ENCODE data around the gene THAP6.

DNA sequence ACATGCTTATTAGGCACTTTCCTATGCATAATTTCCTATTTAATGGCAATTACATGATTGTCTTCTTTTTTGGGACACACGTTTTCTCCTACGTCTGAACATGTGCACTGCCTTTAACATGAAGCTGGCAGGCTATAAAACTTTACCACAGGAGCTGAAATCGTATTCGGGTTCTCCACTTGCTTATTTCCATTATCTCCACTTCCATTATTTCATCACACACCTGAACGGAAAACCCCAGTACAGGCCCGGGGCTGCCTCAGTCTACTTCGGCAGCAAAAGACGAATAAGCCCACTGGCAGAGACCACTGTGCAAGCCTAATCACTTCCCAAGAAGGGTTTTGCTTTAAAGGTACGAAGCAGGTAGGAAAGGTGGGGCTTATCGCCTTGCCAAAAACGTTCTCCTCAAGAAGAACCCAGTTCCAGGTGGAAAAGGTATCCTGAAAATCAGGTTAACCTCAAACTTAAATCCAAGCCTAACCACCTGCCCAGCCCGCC is 507 bp downstream of the RCHY1 start:
- PRO-cap, result no peak
- RAMPAGE, long total RNA, 3 experiments, result no peak in any of the 3 experiments

DNA sequence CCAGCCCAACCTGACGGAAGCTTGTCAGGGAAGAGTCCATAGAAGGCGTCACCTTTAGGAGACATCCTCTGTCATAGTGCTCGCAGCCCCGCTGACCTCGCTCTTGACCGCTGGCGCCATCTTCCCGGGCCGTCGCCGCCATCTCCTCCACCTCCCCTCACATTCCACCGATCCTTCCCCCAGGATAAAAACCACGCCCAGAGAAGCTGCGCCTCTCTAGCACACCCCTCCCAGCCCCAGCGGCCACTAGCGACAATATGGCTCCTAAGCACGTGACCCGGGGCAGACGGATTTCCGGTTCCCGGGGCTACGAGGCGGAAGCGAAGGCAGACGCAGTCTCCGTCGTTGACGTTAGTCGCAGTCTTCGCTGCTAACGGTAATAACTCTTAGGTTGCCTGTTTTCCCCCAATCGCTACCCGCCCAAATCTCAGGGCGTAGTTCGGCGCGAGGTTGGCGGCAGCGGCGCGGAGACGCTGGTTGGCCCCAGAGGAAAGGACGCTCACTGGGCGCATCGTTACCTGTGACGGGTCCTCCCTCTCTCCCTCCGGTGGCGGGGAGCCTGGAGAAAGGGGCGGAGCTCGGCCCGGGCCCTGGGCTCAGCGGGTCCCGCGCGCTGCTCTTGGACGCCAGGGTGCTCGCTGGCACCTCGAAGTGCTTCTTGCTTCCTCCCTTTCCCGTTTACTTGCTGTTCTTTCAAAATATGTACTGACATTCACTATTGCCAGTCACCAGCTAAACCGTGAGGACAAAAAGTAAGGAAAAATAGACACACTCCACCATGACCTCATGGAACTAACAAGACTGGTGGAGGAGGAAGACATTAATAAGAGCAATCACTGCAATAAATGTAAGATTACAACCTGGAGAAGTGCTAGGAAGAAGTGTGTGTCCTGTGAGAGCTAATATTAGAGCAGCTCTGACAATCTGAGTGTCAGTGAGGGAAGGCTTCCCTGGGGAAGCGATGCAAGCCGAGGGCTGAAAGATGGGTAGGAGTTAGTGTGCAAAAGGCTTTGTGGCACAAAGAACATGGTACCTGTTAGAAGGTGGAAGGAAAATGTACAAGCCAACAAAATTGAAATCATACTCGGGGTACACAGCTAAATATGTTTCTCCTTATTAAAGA is at the start of gene THAP6:
Gene THAP6, plus strand, starts transcription at position 329 of the 1,123 bp plus-strand sequence.
- PRO-cap, result bidirectional peak, plus-strand start at position 285 of the sequence, minus-strand start at position 161 of the sequence
- RAMPAGE, long total RNA, 3 experiments, result start-site peak on the plus strand in 3 of 3 experiments, centred at positions 321 to 337 of the sequence, 216 to 275 reads per replicate; start-site peak on the minus strand in 2 of 3 experiments, centred at positions 145 to 156 of the sequence, 38 to 53 reads per replicate

GRCh38 chr4:75646223-75646551 is 15.9 kb upstream of the CDKL2 start:
- PRO-cap, result no peak
- RAMPAGE, long total RNA, 3 experiments, result no peak in any of the 3 experiments

GRCh38 chr4:76053631-76054327 is 17.9 kb upstream of the CXCL11 start:
- PRO-cap, result bidirectional peak, plus-strand start at chr4:76054014, minus-strand start at chr4:76053770
- RAMPAGE, long total RNA, 3 experiments, result start-site peak on the plus strand in 2 of 3 experiments, at chr4:76054004-76054146 at its widest, 84 to 97 reads per replicate

DNA sequence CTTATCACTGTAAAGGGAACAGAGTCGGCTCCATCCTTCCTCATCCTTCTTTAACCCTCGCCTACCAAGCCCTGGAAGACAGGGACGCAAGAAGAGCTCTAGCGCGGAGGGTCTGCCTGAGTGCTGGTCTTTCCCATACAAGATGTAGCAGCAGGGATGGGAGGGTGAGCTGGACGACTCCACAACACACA is 513 bp downstream of the SCARB2 start:
- PRO-cap, result no peak
- RAMPAGE, long total RNA, 3 experiments, result no peak in any of the 3 experiments

DNA sequence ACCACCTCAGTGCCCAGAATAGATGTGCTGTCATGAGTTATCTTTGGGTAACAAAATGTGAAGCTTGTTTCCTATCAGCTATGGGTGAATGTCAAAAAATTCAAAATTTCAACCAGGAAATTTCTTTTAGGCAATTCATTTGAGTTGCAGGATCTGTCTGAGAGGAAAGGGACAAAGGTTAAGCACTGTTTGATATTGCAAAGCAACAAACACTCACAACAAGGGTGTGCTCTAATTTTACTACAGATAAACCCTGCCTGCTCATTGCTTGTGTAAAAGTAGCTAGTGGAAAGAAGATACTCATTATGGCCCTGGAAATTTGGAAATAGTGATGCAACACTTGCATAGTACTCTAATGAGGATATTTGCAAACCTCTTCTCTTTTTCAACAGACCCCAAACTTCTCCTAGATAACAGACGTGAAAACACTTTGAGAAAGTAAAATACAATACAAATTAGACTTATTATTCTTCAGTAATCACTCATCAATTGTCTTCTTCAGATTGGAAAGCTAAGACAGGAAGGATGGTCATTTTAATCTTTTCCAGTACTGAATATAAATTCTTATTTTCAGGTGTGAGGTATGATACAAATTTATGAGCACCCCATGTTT is 27.1 kb downstream of the FAM47E start:
- PRO-cap, result no peak
- RAMPAGE, long total RNA, 3 experiments, result no peak in any of the 3 experiments

- PRO-cap, result no peak
- RAMPAGE, long total RNA, 3 experiments, result no peak in any of the 3 experiments
Observed at GRCh38 chr4:76571236-76571467, 136.1 kb downstream of the SHROOM3 start.

GRCh38 chr4:76585862-76586658 is 151.0 kb downstream of the SHROOM3 start:
- PRO-cap, result no peak
- RAMPAGE, long total RNA, 3 experiments, result start-site peak on the plus strand in 1 of 3 experiments, at chr4:76586240-76586306 at its widest, 15 reads per replicate

DNA sequence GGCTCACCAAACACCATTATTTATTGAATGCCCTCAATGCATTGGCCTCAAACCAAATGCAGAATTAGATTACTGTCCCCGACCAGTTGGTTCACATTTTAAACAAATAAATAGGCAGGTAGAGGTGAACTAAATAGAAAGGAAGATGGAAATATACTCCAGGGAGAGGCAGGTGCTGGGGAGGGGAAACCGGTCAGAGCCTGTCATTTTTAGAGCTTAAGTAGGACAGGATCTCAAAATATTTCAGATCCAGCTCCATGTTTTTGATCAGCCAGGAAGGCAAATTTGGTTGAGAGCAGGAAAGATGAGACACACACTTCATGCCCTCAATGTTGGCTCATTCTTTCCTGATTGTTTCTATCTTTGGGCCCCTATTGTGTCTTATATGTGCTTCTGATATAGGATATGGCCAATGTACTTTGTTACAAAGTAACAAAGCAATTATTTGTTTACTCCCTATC is 206.7 kb downstream of the SHROOM3 start:
- PRO-cap, result no peak
- RAMPAGE, long total RNA, 3 experiments, result no peak in any of the 3 experiments

- PRO-cap, result no peak
- RAMPAGE, long total RNA, 3 experiments, result no peak in any of the 3 experiments
Observed at GRCh38 chr4:76665084-76665726, 230.2 kb downstream of the SHROOM3 start.

GRCh38 chr4:76674842-76675530 is 223.0 kb downstream of the SOWAHB start:
- PRO-cap, result no peak
- RAMPAGE, long total RNA, 3 experiments, result no peak in any of the 3 experiments

- PRO-cap, result no peak
- RAMPAGE, long total RNA, 3 experiments, result start-site peak on the plus strand in 1 of 3 experiments, at chr4:76688201-76688870 at its widest, 8 reads per replicate
Observed at GRCh38 chr4:76688011-76688703, 209.8 kb downstream of the SOWAHB start.

- PRO-cap, result no peak
- RAMPAGE, long total RNA, 3 experiments, result no peak in any of the 3 experiments
Observed at GRCh38 chr4:76703825-76705138, 193.7 kb downstream of the SOWAHB start.

DNA sequence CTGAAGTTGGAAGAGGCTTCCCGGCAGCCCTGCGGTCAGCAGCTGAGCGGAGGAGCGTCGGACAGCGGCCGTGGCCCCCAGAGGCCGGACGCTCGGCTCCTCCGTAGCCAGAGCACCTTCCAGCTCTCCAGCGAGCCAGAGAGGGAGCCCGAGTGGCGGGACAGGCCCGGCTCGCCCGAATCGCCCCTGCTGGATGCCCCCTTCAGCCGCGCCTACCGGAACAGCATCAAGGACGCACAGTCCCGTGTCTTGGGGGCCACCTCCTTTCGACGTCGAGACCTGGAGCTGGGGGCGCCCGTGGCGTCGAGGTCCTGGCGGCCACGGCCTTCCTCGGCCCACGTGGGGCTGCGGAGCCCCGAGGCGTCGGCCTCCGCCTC is 157.2 kb downstream of the SOWAHB start:
- PRO-cap, result no peak
- RAMPAGE, long total RNA, 3 experiments, result no peak in any of the 3 experiments

GRCh38 chr4:76753099-76753608 is 144.8 kb downstream of the SOWAHB start:
- PRO-cap, result no peak
- RAMPAGE, long total RNA, 3 experiments, result no peak in any of the 3 experiments

DNA sequence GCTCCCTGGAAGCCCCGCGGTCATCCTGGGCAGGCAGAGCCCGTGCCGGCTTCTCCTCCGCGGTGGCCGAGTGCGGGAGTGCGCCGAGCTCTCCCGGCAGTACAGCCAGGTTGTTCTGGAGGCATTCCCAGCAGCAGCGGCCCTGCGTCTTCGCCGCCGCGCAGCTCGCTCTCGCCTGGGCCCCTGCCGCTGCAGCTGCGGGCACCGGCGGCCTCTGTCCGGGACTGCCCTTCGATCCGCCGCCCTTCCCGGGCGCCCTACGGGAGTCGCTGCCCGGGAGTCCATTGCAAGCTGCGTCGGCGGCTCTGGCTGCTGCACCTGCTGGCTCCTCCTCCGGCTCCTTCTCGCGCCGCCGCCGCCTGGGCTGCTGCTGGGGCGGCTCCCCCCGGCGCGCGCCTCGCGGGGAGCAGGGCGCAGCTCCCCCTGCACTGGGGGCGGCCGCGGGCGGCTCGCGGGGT is 786 bp downstream of the SOWAHB start:
- PRO-cap, result no peak
- RAMPAGE, long total RNA, 3 experiments, result no peak in any of the 3 experiments

- PRO-cap, result no peak
- RAMPAGE, long total RNA, 3 experiments, result no peak in any of the 3 experiments
Observed at GRCh38 chr4:77022665-77023338, 53.0 kb downstream of the CCNI start.

DNA sequence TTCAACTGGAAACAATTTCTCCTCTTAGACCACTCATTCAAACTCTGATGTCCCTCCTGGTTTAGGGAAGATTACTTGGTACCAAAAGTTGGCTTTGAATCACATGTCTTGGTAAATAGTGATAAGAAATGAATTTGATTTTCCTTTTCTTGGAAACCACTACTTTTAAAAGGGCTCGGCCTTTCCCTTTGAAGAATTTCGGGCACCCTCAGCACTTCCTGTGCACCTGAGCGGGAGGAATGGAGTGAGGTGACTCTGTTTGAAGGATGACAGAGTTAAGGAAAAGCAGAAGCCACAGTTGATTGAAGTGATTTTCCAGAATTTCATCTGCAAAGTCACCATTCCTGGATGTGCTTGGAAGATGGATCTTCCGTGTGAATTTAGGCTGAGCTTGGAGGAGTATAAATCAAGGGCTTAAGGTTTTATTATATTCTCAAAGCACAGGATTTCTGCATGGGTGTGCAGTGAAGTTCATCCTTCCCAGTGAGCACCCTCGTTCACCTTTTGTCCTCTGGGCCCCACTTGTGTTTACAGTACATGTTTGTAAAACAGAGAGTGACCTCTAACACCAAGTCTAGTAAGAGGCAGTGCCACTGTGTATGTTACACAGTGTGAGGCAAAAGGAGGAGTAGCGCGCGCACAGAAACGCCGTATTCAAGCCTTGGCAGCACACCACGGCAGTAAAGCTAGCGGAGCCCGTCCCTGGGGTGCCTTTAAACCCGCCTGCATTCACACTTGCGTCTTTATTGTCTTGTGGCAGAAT is 52.1 kb downstream of the CCNI start:
- PRO-cap, result no peak
- RAMPAGE, long total RNA, 3 experiments, result no peak in any of the 3 experiments

DNA sequence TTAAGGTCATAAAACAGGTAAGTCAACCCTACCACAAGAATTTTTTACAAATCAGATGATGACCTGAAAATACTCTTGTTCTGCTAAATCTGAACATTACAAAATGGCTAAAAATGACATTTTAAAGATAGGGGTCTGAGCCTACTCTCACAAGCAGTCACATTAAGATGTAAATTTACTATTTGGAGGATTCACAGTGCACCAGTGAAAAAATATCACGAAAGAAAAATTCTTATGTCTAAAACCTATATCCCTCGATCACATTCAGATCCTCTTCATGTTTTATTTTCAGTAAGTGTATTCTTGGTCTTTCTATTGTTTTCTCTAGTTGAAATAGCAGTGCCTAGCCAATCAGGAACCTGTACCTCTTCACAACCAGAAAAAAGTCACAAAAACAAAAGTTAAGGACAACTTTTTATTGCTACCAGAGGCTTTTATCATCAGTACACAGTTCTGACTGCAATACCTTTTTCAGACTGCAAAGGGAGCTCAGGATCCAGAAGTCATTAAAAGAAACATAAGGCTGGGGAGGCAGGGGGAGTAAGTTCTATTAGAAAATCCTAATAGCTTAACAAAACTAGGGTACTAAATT is 28.9 kb downstream of the CCNI start:
- PRO-cap, result no peak
- RAMPAGE, long total RNA, 3 experiments, result no peak in any of the 3 experiments

- PRO-cap, result no peak
- RAMPAGE, long total RNA, 3 experiments, result no peak in any of the 3 experiments
Observed at GRCh38 chr4:77048357-77048619, 27.5 kb downstream of the CCNI start.